A549 (cell line): ENCODE results near the genes EPSTI1 and DNAJC15.

DNA sequence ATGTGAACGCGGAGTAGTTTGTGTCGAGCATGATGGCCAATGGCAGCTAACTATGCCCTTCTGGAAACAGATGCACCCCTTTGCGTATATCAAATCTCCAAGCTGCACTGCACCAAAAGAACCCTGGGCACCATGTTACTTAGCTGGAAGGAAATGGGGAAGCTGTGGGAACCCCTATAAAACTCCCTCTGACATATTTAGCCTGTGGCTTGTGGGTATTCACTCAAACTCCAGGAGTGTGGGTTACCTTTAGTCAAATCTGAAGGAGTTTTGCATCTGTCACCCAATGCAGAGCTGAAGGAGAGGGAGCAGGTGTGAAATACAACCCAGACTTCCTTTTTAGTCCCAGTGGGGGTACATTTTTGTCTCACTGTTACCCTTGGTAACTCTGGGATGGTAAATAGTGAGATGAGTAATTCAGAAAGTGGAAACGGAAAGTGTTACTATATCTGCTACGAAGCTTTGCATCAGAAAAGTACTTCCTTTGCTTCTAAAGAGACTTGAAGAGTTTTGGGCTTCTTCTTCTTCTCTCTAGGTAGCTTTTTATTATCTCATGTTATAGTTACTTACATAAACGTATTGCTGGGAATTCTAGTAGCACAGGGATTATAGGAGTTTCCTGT is 105.7 kb downstream of the AKAP11 start:
- PRO-cap = no peak
CAGE:
- cytosol, long polyA plus RNA = no peak
- long polyA plus RNA = no peak
- nucleus, long polyA plus RNA = no peak

DNA sequence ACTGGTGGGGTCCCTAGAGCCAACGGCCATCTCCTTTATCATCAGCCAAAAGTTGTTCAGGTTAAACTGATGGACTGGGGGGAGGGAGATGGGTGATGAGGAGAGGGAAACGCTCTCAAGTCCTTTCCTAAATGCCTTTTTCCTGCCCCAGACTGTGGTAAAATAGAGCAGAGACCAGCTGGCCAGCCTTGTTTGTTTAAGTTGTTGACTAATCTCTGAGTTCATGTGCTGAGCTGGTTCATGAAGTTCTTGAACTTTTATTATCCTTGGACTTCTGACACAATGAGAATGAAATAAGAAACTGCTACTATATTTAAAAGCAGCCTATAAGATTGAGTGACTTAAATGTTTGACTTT is 20.3 kb upstream of the TNFSF11 start:
- PRO-cap = no peak
CAGE:
- cytosol, long polyA plus RNA = no peak
- long polyA plus RNA = no peak
- nucleus, long polyA plus RNA = no peak

- PRO-cap = no peak
CAGE:
- cytosol, long polyA plus RNA = no peak
- long polyA plus RNA = no peak
- nucleus, long polyA plus RNA = no peak
These were observed 2.0 kb downstream of the TNFSF11 start for GRCh38 chr13:42575749-42576507.

DNA sequence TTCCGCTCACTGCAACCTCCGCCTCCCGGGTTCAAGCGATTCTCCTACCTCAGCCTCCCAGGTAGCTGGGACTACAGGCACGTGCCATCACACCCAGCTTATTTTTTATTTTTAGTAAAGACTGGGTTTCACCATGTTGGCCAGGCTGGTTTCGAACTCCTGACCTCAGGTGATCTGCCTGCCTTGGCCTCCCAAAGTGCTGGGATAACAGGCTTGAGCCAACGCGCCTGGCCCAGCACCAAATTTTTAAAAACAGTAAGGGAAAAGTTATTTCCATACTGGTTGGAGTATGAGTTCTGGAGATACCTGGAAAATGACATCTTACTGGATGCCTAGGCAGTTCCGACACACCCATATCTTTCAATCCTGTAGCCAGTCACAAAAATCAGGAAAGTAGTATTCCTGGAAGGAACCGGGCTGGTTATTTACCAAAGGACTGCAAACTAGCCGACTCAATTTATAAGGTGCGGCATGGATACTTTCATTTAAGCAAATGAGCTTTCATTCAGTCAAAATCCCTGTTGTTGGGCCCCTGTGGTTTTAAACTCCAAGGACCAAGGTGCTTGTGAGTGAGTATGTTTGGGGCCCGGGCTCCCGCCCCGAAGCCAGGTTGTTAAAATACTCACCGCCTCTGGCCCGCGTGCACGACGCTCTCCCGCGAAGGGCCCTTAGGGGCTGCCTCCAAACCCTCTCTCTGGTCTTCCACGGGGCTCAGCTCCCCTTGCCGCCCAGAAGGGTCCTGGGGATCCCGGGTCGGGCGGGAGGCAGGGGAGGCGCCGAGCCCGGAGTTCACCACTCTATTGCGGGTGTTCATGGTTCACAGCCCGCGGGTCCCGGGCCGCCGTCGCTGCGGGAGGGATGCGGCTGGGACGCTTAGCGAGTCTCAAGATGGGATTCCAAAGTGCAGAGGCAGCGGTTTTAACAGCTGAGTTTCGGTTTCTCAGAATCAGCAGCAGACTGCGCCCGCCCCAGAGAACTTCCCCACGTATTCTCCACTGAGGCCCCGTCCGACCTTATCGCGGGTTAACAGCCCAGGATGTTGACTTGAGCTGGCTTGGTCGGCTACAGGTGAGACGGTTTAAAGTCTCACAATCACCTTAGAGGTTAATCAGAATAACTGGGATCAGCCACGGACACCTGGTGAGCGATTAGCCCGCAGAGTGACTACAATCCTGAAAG is at the start of gene EPSTI1:
Gene EPSTI1 (minus strand): TSS at position 890 of the 1,179 bp plus-strand sequence.
- PRO-cap = no peak
CAGE:
- cytosol, long polyA plus RNA = no peak
- long polyA plus RNA = no peak
- nucleus, long polyA plus RNA = no peak

GRCh38 chr13:43022998-43024258 is at the start of gene DNAJC15:
Gene DNAJC15 (plus strand): TSS chr13:43023586.
- PRO-cap = unidirectional peak, minus-strand start at chr13:43023850
CAGE:
- cytosol, long polyA plus RNA = no peak
- long polyA plus RNA = no peak
- nucleus, long polyA plus RNA = no peak

DNA sequence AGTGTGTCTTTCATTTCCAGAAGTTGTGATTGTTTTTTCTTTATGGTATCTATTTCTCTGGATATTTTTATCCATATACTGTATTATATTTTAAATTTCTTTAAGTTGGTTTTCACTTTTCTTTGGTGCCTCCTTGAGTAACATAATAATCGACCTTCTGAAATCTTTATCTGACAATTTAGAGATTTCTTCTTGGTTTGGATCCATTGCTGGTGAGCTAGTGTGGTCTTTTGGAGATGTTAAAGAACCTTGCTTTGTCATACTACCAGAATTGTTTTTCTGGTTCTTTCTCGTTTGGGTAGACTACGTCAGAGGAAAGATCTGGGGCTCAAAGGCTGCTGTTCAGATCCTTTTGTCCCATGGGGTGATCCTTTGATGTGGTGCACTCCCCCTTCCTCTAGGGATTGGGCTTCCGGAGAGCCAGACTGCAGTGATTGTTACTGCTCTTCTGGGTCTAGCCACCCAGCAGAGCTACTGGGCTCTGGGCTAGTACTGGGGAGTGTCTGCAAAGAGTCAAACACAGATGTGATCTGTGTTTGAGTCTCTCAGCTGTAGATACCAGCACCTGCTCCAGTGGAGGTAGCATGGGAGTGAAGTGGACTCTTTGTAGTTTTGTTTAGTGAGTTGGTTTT is 34.2 kb downstream of the DNAJC15 start:
- PRO-cap = no peak
CAGE:
- cytosol, long polyA plus RNA = no peak
- long polyA plus RNA = no peak
- nucleus, long polyA plus RNA = no peak

DNA sequence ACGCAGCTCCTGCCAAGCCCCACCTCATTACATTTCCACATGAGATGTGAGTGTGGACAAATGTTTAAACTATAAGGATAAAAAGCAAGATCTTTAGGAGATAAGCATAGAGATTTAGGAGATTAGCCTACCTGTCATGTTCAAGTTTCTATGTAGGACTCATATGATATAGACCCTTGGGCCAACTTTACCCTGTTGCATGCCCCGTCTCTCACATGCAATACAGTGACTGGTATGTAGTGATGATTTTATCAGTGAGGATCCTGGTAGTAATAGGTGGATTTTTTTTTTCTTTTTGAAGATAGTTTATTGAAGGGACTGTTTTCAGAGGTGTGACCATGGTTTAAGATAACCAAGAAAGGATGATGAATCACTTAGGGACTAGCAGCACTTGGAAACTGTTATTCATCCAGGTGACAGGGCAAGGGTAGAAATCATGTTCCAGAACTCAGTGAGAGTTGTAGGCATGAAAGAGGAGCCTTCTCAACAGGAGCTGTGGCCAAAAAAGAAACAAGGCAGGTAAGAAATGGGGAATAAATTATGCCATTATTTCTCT is 38.5 kb downstream of the DNAJC15 start:
- PRO-cap = no peak
CAGE:
- cytosol, long polyA plus RNA = no peak
- long polyA plus RNA = no peak
- nucleus, long polyA plus RNA = no peak

GRCh38 chr13:43862095-43862864 is 17.3 kb downstream of the CCDC122 start:
- PRO-cap = no peak
CAGE:
- cytosol, long polyA plus RNA = no peak
- long polyA plus RNA = no peak
- nucleus, long polyA plus RNA = no peak

GRCh38 chr13:44116673-44117347 is 44.2 kb downstream of the SMIM2 start:
- PRO-cap = no peak
CAGE:
- cytosol, long polyA plus RNA = no peak
- long polyA plus RNA = no peak
- nucleus, long polyA plus RNA = no peak

DNA sequence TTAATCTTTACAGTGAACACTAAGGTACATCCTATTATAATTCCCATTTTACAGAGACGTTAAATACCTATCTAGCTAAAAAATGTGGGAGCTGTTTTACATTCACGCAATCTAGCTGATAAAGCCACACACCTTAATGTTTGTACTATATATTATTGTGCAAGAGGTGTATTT is 18.2 kb downstream of the SMIM2 start:
- PRO-cap = no peak
CAGE:
- cytosol, long polyA plus RNA = no peak
- long polyA plus RNA = no peak
- nucleus, long polyA plus RNA = no peak

DNA sequence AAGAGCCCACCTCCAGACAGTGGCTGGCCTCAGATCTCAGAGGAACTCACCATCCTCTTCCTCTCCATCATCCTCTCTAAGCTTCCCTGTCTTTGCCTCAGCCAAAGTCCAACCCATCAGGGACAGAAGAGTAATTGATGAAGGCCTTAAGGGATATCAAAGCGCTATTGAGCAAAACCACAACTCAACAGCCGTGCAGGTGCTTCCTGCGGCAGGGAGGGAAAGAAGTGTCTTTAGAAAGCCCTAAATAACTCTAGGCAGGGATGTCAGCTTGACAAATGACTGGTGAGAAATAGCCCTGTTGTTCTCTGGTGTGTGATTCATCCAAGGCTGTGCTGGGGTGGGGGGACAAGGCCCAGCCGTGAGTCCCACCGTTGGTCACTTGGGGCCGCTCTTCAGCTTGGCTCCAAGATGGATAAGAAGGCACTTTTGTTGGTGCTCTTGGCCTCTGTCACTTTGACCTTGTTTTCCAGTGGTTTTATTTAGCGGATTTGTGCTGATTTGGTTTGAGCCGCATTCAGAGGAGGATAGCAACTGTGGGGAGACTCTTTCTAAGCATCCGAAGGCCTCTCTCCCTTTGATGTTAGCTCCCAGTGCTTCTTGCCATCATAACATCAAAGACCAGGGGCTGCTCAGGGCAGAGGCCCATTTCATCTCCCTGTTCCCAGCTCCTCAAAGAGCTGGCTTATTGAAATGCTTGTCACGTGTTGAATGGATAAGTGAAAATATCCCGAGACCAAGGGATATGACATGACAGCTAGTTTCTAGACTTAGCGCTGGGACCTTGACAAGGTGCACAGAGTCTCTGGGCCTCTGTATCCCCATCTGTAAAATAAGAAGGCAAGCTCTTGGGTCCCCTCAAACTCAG is 82.3 kb upstream of the SMIM2 start:
- PRO-cap = no peak
CAGE:
- cytosol, long polyA plus RNA = no peak
- long polyA plus RNA = no peak
- nucleus, long polyA plus RNA = no peak

DNA sequence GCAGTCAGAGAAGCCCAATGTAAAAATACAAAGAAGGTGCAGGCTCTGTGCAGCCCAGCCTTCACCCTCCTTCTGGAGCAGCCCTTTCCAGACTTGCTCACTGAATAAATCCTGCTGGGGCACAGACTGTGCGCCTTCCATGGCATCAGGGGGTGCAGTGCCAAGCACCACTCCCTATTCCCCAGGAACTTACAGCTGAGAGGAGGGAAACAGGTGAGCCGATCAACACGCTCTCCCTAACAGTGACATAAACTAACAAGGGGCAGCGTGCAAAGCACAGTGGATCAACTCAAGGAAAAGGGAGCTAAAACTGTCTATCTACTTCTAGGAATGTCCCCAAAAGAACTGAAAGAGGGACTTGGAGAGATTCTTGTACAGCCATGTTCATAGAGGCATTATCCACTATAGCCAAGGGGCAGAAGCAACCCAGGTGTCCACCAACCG is 32.5 kb downstream of the SERP2 start:
- PRO-cap = no peak
CAGE:
- cytosol, long polyA plus RNA = no peak
- long polyA plus RNA = no peak
- nucleus, long polyA plus RNA = no peak

GRCh38 chr13:44555009-44555715 is 21.0 kb downstream of the TSC22D1 start:
- PRO-cap = no peak
CAGE:
- cytosol, long polyA plus RNA = no peak
- long polyA plus RNA = no peak
- nucleus, long polyA plus RNA = no peak

DNA sequence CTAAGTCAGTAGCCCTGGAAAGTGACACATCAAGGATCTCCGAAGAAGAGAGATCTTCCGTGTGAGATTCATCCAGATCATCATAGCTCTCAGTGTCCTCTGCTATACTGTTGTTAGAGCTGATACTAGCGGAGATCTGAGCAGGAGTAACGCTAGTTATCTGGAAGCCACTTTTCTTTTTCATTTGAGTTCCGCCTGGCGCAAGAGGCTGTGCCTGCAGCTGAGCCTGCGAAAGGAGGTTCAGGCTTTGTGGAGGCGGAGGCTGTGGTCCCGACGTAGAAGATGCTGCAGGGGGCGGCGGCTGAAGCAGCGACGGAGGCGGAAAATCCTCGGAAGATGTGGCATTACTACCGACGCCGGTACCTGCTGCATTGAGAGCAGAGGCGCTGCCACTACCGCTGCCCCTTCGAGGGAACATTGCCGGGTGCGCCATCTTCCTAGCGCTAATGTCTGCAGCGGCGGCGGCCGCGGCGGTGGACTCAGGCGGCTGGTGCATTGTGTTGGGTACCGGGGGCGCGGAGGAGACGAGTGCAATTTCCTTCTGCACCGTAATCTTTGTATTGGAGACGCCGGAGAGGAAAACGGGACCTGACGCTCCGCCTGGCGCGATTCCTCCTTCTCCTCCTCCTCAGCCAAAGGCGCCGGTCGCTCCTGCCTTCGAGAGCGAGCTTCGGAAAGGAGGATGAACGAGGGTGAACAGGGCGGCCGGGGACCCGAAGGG is 391 bp downstream of the TSC22D1 start:
- PRO-cap = no peak
CAGE:
- cytosol, long polyA plus RNA = no peak
- long polyA plus RNA = no peak
- nucleus, long polyA plus RNA = no peak

DNA sequence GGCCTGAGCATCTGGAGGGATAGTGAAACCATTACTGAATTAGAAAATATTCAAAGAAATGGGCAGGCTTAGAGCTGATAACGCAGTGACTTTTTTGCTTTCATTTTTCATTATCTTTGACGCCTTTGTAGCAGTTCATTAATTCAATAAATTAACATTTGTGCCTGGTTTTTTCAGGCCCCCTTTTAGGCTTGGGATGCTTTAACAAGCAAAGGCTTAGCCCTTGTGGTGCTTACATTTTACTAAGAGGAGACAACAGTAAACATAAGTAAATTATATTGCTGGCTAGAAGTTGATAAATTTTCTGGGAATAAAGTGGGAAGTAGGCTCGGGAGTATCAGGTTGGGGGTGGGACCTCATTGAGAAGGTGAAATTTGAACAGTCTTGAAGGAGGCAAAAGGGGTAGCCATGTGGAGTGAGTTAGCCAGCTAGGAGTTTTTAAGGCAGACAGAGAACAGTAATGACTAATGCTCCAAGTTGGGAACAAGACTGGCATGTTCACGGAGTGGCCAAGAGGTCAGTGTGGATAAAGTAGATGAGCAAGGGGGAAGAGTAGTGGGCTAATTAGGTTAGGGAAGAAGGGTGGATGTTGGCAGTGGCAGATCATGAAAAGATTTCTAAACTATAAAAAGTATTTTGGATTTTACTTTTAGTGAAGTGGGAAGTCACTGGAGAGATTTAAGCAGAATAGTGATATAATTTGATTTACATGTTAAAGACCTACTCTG is 36.6 kb downstream of the GTF2F2 start:
- PRO-cap = no peak
CAGE:
- cytosol, long polyA plus RNA = no peak
- long polyA plus RNA = no peak
- nucleus, long polyA plus RNA = no peak

DNA sequence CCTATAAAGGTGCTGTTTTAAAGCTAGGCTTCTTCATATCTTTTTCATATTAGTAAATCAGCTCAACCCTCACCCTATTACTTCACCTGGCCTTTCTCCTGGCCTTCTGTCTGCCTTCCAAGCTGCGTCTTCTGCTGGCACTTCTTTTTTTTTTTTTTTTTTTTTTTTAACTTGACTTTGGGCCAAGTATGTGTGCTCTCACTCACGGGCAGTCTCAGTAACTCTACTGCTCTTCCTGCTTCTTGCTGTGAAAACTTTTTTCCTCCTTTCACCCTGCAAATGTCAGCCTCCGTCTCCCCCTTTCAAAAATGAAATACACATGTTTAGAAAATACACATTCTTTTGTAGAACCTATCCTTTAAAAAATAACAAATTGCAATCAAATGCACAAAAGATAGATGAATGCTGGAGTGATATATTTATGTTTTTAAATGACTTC is 41.3 kb upstream of the KCTD4 start:
- PRO-cap = no peak
CAGE:
- cytosol, long polyA plus RNA = no peak
- long polyA plus RNA = no peak
- nucleus, long polyA plus RNA = no peak

DNA sequence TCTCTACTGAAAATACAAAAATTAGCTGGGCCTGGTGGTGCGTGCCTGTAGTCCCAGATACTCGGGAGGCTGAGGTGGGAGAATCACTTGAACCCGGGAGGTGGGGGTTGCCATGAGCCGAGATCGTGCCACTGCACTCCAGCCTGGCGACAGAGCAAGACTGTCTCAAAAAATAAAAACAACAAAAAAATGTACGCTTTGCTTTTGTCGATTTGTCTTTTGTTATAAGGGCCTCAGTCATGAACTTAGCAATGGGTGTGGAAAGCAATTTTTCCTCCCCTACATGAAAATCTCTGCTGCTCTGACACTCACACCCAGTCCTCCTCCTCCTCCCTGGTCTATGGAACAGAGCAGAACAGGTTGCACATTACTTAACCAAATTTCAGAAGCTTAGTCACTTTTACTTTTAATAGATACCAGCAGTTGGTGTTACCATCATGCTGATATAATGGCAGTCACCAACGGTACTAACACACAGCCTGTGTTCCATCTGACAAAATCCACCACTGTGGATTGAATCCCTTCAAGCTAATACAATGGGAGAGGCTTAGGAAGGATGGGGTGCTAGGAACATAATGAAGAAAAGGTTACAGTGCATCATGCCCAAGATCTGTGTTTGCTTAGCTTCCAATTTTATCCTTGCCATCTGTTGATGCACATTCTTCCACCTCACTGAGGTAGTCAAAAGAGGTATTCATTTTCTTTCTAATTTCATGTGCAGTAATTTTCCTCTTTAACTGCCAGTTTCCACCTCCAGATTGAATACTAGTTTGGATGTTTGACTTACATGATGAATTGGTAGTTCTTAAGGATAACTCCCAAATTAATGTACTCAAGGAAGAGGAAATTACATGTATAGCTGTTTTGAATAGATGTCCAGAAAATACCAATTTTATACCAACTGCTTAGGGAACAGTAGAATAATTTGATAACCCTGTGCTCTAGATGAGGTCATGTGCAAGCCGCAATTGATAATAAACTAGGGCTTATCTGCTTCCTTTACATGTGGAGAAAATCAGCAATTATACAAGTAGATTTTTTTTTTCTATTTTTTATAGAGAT is 9.7 kb downstream of the TPT1 start:
- PRO-cap = no peak
CAGE:
- cytosol, long polyA plus RNA = no peak
- long polyA plus RNA = no peak
- nucleus, long polyA plus RNA = no peak

DNA sequence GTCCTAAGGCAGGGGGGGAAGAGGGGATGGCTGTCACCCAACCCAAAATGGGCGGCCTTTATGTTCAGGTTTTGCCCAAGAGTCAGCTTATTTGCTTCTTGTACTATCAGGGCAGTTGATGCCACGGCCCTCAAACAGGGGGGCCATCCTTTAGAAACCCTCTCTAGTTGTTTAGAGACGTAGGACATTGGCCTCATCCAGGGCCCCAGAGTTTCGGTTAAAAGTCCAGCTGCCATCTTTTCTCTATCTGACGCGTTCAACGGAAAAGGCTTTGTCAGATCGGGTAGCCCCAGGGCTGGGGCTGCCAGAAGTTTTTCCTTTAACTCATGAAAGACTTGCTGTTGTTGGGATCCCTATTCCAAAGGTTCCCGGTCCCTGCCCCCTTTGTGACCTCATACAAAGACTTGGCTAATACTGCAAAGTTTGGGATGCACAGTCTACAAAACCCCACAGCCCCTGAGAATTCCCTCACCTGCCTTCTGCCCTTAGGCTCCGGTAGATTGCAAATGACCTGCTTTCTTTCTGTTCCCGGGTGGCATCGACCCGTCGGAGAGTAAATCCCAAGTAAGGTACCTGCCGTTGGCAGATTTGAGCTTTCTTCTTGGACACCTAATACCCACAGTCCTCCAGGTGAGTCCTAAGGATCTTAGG is 37.8 kb upstream of the TPT1 start:
- PRO-cap = no peak
CAGE:
- cytosol, long polyA plus RNA = no peak
- long polyA plus RNA = no peak
- nucleus, long polyA plus RNA = no peak

DNA sequence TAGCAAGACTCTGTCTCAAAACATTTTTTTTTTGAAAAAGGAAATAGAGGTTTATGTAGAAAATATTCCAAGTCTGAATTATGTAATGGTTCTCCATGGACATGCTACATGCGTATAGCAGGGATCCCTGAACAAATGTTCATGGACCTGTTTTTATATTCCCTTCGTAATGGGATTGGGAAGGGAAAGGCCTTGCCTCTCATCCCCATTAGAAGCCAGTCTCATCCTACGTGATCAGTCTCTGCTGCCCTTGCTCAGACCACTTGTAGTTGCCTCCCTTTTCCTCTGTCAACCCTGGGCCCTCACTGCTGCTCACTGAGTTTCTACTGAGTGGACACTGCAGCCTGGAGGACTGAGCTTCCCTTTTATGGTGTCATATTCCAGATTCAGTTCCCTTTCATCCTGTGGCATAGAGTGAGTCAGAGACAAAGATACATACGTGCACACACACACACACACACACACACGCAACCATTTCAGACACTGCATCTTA is 56.4 kb downstream of the COG3 start:
- PRO-cap = no peak
CAGE:
- cytosol, long polyA plus RNA = no peak
- long polyA plus RNA = no peak
- nucleus, long polyA plus RNA = no peak

GRCh38 chr13:45968607-45969204 is 83.8 kb downstream of the ZC3H13 start:
- PRO-cap = no peak
CAGE:
- cytosol, long polyA plus RNA = no peak
- long polyA plus RNA = no peak
- nucleus, long polyA plus RNA = no peak